ENCODE measurements around a stretch of chr12.

DNA sequence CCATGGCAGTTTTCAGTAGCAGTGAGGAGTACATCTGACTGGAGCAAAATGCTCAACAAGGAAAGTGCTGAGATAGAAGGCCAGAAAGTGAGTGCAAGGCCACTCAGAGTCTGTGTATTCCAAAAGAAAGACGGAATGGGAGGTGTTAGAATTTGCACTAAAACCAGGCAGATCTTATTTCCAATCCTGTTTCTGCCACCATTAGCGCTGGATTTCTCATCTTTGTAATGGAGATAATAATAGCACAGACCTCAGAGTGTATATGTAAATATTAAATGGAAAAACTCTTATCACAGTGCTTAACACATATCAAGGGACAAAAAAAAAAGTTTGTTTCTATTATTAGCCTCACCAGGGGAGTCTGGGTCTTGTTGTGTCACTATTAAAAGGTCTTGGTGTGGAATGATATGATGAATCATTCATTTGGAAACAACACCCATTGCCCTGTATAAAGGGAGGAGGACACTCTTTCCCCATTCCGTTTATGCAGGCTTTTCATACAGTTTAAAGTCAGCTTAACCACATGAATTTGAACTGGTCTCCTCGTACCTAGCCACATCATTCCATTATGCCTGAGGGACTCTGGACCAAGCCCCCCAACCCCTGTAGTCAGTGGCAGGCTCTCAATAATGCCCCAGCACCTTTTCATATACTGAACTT lies 349.6 kb downstream of the IPO8 start:
- PRO-cap = no peak
- RAMPAGE, long total RNA, 2 experiments = no peak in any of the 2 experiments

DNA sequence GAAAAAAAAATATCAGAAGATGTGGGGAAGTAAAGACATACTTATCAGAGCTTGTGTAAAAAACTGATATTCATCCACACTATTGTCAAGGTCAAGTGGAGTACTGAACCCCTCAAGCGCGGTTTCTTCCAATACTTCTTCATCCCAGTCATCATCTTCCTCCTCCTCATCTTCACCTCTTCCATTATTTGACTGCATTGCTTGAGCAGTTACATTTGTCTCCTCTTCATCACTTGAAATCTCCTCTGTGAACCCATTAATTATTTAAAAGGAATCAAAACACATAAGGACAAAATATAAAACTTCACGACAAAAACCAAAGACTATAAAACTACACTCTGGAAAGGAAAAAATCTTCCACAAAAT lies 61.6 kb downstream of the IPO8 start:
- PRO-cap = no peak
- RAMPAGE, long total RNA, 2 experiments = no peak in any of the 2 experiments

DNA sequence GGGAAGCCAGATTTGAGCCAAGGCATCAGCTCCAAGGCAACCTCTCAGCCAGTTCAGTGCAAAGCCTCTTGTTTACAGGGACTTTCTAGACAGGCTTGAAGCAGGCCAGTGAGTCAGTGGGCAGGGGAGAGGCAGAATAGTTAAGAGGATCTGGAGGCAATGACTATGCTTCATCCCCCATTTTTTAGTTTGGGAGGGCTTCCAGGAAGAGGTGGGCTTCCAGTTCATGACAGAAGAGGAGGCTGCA lies 104.7 kb downstream of the SINHCAF start:
- PRO-cap = no peak
- RAMPAGE, long total RNA, 2 experiments = no peak in any of the 2 experiments

GRCh38 chr12:31322628-31323401 lies 3.1 kb downstream of the SINHCAF start:
- PRO-cap = no peak
- RAMPAGE, long total RNA, 2 experiments = no peak in any of the 2 experiments

GRCh38 chr12:31324736-31325794 lies 885 bp downstream of the SINHCAF start:
- PRO-cap = bidirectional peak, plus-strand start at chr12:31324944, minus-strand start at chr12:31324913; bidirectional peak, plus-strand start at chr12:31325266, minus-strand start at chr12:31325177; bidirectional peak, plus-strand start at chr12:31325343, minus-strand start at chr12:31325364; bidirectional peak, plus-strand start at chr12:31325549, minus-strand start at chr12:31325531
- RAMPAGE, long total RNA, 2 experiments = no peak in any of the 2 experiments

- PRO-cap = no peak
- RAMPAGE, long total RNA, 2 experiments = no peak in any of the 2 experiments
These were observed 899 bp upstream of the SINHCAF start for GRCh38 chr12:31326881-31327216.

DNA sequence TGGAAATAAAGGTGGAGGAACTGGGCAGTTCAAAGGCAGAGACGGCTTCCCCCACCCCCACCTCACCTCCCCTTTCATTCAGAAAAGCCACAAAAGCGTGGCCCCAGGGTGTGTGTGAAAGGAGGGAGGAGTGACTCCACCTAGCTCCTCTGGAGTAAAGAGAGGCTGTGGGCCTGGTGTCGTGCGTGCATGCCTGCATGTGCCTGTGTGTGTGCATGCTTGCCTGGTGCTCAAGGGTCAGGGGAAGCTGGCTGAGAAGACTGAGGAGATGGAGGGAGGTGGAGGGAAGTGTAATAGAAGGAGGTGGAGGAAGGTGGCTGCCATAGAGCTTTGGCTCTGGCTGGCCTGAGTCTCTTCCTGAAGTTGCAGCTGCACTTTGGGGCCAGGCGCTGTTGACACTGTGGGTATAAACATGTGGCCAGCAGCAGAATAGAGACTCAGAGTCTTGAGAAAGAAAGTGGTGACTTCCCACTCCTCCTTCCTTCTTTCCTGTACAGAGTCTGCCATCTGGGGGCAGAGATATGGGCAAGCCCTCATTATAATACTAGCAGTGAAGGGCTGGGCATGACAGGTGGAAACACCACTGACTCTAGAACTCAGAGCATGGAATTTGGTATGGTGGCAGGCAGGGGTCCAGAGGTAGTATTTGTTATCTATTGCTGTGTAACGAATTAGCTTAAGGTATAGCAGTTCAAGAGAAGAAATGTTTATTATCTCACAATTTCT lies 37.0 kb upstream of the SINHCAF start:
- PRO-cap = no peak
- RAMPAGE, long total RNA, 2 experiments = no peak in any of the 2 experiments

DNA sequence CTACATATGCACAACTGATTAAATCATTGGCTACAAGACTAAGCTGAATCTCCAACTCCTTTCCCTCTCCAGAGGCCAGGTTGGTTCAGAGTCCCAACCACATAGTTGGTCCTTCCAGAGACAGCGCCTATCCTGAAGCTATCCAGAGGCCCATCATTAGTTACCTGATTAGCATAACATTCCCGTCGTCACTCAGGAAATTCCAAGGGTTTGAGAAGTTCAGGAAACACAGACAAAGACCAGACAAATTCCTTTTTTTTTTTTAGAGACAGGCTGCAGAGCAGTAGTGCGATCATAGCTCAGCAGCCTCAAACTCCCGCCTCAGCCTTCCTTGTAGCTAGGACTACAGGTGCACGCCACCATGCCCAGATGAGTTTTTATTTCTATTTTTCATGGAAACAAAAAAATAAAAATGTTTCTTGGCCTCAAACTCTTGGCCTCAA lies 84.0 kb downstream of the DENND5B start:
- PRO-cap = no peak
- RAMPAGE, long total RNA, 2 experiments = no peak in any of the 2 experiments

DNA sequence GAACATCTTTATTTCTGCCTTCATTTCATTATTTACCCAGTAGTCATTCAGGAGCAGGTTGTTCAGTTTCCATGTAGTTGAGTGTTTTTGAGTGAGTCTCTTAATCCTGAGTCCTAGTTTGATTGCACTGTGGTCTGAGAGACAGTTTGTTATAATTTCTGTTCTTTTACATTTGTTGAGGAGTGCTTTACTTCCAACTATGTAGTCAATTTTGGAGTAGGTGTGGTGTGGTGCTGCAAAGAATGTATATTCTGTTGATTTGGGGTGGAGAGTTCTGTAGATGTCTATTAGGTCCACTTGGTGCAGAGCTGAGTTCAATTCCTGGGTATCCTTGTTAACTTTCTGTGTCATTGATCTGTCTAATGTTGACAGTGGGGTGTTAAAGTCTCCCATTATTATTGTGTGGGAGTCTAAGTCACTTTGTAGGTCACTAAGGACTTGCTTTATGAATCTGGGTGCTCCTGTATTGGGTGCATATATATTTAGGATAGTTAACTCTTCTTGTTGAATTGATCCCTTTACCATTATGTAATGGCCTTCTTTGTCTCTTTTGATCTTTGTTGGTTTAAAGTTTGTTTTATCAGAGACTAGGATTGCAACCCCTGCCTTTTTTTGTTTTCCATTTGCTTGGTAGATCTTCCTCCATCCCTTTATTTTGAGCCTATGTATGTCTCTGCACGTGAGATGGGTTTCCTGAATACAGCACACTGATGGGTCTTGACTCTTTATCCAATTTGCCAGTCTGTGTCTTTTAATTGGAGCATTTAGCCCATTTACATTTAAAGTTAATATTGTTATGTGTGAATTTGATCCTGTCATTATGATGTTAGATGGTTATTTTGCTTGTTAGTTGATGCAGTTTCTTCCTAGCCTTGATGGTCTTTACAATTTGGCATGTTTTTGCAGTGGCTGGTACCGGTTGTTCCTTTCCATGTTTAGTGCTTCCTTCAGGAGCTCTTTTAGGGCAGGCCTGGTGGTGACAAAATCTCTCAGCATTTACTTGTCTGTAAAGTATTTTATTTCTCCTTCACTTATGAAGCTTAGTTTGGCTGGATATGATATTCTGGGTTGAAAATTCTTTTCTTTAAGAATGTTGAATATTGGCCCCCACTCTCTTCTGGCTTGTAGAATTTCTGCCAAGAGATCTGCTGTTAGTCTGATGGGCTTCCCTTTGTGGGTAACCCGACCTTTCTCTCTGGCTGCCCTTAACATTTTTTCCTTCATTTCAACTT lies 37.2 kb downstream of the DENND5B start:
- PRO-cap = no peak
- RAMPAGE, long total RNA, 2 experiments = start-site peak on the minus strand in 1 of 2 experiments, centred at position 820 of the sequence, 5 reads per replicate

DNA sequence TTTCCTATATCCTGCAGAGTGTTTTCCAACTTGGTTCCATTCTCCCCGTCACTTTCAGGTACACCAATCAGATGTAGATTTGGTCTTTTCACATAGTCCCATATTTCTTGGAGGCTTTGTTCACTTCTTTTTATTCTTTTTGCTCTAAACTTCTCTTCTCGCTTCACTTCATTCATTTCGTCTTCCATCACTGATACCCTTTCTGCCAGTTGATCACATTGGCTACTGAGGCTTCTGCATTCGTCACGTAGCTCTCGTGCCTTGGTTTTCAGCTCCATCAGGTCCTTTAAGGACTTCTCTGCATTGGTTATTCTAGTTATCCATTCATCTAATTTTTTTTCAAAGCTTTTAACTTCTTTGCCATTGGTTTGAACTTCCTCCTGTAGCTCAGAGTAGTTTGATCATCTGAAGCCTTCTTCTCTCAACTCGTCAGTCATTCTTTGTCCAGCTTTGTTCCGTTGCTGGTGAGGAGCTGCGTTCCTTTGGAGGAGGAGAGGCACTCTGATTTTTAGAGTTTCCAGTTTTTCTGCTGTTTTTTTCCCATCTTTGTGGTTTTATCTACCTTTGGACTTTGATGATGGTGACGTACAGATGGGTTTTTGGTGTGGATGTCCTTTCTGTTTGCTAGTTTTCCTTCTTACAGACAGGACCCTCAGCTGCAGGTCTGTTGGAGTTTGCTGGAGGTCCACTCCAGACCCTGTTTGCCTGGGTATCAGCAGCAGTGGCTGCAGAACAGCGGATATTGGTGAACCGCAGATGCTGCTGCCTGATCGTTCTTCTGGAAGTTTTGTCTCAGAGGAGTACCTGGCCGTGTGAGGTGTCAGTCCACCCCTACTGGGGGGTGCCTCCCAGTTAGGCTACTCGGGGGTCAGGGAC lies 36.1 kb downstream of the DENND5B start:
- PRO-cap = no peak
- RAMPAGE, long total RNA, 2 experiments = start-site peak on the minus strand in 1 of 2 experiments, centred at position 525 of the sequence, 17 reads per replicate

DNA sequence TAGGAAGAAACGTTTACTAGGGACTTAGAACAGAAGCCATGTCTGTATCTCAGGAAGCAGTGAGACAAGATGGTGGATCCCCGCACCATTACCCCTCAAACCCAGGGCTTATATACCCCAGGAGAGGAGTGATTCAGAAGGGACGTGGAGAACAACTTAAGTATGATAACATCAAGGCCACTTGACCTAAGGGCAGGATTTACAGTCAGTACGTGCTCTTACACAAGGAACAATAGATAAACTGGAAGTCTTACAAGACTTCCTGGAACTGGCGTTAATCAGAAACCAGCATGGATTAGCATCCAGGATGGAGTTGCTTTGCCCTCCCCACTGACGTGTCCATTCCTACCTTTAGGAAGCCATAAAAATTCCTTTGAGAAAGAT lies 8.6 kb upstream of the ETFBKMT start:
- PRO-cap = no peak
- RAMPAGE, long total RNA, 2 experiments = no peak in any of the 2 experiments

DNA sequence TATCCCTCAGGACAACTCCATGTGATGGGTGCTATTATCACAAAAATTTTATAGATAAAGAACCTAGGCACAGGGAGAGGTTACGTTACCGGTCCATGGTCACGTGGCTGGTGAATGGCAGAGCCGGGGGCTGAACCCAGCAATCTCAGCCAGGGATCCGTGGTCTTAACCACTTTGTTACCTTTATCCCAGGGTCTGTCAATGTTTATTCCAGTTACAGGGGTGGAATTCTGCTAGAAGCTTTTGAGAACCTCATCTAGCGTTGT lies 513 bp downstream of the AMN1 start:
- PRO-cap = unidirectional peak, plus-strand start at position 113 of the sequence
- RAMPAGE, long total RNA, 2 experiments = no peak in any of the 2 experiments

GRCh38 chr12:31773798-31774348 lies 18.2 kb downstream of the H3-5 start:
- PRO-cap = no peak
- RAMPAGE, long total RNA, 2 experiments = no peak in any of the 2 experiments

DNA sequence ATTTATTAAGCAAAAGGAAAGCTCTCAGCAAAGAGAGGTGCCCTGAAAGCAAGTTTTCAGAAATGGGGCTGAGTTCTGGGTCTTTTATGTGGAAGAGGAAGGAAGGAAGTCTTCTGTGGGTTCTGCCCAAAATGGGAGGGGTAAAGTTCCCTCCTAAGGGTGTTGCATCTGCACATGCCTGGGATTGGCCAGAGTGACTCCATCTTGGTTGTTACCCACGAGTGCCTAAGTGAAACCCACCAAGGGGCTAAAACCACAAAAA lies 40.6 kb upstream of the H3-5 start:
- PRO-cap = no peak
- RAMPAGE, long total RNA, 2 experiments = no peak in any of the 2 experiments

DNA sequence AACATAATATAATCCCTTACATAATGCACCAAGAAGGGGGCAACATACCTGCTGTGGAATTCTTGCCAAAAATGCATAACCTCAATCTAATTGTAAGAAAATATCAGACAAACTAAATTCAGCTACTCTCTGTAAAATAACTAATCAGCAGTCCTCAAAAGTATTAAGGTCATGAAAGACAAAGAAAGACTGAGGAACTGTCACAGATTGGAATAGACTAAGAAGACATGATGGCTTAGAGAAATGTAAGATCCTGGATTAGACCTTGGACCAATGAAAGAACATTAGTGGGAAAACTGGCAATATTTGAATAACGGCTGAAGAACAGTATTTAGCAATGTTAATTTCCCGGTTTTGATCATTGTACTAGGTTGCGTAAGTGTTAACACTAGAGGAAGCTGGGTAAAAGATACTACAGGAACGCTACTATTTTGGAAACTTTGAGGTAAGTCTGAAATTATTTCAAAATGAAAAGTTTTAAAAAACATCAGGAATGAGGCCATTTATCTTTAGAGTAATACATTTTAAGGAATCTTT lies 68.3 kb upstream of the H3-5 start:
- PRO-cap = no peak
- RAMPAGE, long total RNA, 2 experiments = no peak in any of the 2 experiments

DNA sequence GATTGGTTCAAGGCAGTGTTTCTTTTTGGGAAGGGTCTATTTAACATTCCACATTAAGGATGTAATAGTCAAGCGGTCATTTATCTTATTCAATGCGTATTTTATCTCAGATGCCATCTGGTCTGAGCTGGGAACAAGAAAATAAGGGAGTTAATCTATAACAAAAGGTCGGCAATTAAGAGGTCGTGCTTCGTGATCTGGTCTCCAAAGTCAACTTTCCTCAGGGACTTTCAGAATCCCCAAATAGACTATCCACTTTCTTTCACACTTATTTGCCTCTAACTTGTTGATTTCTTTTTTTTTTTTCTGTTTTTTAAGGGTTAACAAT lies 573 bp upstream of the RESF1 start:
- PRO-cap = no peak
- RAMPAGE, long total RNA, 2 experiments = no peak in any of the 2 experiments

- PRO-cap = no peak
- RAMPAGE, long total RNA, 2 experiments = no peak in any of the 2 experiments
These were observed 145.8 kb downstream of the BICD1 start for GRCh38 chr12:32252439-32252868.

DNA sequence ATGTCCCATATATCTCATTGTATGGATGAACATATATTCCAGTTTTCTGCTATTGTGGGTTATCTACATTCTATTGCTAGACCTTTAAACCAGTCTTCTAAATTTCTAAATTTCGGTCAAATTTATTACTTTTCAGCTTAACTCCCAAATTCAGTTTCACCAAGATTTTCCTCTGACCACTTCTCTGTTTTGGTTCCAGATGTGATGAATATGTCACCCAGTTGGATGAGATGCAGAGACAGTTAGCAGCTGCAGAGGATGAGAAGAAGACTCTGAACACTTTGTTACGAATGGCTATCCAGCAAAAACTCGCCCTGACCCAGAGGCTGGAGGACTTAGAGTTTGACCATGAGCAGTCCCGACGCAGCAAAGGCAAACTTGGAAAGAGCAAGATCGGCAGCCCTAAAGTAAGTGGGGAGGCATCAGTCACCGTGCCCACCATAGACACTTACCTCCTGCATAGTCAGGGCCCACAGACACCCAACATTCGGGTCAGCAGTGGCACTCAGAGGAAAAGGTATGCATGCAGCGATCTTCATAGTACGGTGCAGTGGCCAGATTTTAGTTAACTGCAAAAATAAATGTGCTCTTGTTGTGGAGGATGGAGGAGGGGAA lies 62.0 kb upstream of the FGD4 start:
- PRO-cap = no peak
- RAMPAGE, long total RNA, 2 experiments = no peak in any of the 2 experiments

- PRO-cap = no peak
- RAMPAGE, long total RNA, 2 experiments = no peak in any of the 2 experiments
These were observed 95.2 kb downstream of the FGD4 start for GRCh38 chr12:32494435-32495072.

DNA sequence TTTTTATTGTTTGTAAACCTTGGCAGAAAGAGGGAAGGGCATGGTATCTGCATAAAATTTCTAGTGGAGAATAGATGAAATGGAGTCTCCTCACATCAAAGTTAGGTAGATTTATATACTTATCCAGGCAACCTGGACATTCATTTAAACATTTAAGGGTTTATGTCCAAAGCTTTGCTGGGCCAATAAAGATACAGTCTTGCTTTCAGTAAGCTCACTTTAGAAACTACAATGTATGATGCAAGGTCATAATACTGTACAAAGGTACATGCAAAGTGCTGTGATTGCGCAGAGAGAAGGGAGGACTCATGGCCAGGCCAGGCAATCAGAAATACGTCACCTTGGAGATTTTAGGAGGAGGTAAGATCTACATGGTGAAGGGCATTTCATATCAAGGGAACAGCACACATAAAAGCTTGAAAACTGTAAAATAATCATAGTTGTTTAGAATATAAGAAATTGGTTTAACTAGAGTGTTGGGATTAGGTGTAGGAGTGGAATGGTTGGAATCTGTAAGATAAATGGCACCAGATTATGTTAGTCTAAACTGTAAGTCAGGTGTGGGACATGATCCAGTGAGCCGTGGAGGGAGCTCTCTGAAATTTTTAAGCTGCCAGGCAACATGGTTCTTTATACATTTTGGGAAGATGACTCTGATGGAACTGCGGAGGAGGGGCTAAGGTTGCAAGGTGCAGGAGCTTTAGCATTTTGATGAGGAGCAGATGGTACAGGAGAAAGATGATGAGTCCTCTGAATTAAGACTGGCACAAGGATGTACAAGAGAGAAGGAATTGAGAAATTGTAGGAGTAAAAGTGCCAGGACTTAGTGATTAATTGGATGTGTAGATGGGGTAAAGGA lies 113.7 kb downstream of the FGD4 start:
- PRO-cap = no peak
- RAMPAGE, long total RNA, 2 experiments = no peak in any of the 2 experiments

All from body of pancreas (tissue), 2 donors.